Epithelial cell of alveolus of lung (primary cell): ENCODE data around the genes MGAT1 and TRIM41.

DNA sequence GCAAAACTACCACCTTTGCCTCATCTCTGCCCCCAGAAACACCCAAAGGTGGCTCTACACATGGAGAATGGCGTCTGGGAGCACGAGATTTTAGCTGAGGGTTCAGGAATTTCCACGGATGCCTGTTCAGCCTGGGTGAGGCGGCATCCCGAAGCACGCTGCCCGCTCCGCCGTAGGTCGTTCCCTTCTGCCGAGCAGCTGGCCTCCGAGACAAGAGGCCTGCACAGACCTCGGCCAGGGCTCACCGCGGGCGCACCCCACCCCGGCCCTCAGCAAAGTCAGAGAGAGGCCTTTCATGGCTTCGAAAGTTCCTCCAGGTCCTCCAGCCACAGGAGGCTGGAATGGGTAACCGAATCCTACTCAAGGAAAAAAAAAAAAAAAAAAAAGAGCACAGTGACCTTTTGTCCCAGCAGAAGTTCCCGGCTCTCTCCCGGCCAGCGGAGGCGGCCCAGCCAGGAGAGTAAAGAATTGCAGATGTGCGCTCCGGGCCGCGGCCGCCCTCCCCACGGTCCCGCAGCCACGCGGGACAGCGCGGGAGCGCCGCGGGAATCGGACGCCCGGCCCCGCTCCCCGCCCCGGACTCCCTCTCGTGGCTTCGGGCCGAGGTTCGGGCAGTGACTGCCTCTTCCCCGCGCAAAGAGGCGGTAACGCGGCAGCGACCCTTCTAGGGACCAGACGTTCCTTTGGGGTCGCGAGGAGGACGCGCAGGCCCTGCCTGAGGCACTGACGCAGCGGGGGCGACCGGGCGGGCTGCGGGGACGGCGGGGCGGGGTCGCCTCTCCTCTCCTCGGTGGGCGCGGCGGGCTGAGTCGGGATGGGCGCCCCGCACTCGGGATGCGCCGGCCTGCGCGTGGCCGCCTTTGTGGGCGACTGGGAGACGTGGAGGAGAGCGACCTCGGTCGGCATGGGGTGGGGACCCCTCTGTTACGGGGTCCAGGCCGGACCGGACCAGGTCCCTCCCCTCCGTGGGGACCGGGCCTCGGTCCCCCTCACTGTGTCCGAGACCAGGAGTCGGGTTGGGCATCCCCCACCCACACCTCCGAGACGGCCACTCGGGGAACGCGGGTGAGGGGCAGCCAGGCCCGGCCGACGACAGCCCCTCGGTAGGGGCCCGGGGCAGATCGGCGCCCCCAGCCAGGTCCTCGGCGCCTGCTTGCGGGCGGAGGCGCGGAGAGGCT lies 773 bp downstream of the GFPT2 start:
- RAMPAGE, long total RNA: no peak
- RRBS: 1% methylated on average over 40 of the region's 112 CpGs

GRCh38 chr5:180441401-180441924 lies 52.7 kb upstream of the CNOT6 start:
- RAMPAGE, long total RNA: no peak
- RRBS: no CpG with 5 or more reads among the region's 15 CpGs

DNA sequence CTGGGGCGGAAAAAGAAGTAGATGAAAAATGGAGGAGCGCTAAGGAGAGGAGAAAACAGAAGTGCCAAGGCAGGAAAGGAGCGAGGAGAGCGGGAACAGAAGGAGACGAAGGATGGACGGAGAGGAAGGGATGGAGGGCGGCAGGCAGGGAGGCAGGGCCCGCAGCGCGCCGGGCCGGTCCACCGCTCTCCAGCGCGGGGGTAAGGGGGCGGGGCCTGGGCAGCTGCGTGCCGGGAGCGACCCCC lies 215 bp upstream of the CNOT6 start:
- RAMPAGE, long total RNA: no peak
- RRBS: 2% methylated on average over 8 of the region's 19 CpGs

DNA sequence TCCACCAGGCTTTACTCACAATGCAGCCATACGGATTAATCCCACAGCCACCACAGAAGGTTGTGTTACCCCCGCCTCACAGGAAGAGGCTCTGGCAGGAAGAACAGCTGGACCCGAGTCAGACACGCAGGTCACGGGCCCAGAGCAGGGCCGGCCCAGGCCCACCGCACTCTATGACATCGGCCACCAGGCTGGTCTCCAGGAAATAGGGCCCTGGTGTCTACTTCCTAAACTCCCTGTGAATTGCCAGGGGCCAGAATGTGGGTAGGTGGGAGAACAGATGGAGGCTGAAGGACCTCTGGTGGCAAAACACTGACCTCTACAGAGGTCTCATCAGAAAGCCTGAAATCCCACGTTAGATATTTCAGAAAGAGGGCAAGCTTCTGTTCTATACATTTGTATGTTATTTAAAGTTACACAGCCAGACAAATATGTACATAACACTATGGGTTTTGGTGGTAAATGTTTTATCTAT lies 15.5 kb downstream of the MGAT1 start:
- RAMPAGE, long total RNA: no peak
- RRBS: no CpG with 5 or more reads among the region's 9 CpGs

DNA sequence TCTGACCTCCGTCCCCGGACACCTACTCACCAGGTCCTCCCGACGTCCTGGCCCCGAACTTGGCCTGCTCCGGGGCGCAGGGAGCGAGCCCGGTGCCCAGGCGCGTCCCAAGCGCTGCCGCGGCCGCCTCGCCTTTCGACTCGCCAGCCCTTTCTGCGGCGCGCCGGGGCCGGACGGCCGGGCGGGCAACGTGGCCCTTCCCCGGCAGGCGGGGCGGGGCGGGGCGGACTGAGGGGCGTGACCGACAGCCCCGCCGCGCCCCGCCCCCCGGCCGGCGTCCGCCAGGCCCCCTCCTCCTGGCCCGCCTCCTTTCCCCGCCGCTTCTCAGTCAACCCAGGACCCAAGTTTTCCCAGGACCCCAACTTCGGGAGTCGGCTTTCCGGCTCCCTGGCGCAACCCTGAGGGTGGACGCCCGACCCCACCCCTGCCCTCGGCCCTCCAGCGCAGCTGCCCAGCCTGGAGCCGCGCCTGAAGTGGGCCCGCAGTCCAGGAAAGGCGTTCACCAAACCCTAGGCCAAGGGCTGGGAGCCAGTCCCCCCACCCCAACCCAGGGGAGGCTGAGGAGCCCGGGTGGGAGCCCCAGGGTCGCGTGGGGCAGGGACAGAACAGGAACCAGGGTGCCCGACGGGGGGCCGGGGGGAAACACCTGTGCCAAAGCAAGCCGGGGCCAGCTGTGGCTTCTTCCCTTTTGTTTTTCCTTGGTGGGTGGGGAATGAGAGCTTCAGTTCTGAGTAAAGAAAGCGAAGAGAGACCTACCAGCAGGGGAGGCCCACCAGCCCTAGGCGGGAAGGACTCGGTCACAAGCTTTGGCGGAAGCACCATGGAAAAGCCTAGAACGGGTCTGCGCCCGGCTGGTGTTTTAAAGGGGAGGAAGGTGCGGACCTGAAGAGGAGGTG lies at the start of gene MGAT1:
Gene MGAT1, minus strand, starts transcription at position 157 of the 896 bp plus-strand sequence.
- RAMPAGE, long total RNA: no peak
- RRBS: 4% methylated on average over 37 of the region's 72 CpGs

DNA sequence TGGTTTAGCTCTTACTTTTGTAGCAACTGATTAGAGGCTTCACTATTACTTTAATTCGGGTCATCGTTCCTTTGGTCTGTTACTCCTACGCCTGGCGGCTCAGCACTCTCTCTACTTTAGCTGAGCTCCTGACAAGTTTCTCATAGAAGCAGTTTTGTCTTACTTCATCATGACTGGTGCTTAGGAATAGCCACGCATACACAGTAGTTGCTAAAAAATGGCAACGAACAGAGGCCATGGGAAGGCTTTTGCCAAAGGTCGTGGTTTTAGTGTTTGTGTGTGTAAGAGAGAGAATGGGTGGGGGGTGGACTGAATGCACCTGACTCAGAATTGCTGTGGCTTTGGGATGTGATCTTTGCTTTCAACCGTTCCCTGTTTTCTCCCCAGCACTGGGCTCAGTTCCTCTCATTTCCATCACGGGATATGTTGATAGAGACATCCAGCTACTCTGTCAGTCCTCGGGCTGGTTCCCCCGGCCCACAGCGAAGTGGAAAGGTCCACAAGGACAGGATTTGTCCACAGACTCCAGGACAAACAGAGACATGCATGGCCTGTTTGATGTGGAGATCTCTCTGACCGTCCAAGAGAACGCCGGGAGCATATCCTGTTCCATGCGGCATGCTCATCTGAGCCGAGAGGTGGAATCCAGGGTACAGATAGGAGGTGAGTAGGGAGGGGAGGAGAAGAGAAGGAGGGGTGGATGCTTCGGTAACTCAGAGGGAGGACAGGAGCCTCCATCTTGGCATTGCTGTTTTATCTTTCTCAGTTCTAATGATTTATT lies 12.2 kb downstream of the BTNL8 start:
- RAMPAGE, long total RNA: no peak
- RRBS: no CpG with 5 or more reads among the region's 18 CpGs

- RAMPAGE, long total RNA: no peak
- RRBS: no CpG with 5 or more reads among the region's 2 CpGs
Observed at GRCh38 chr5:181044519-181044719, 4.4 kb downstream of the BTNL9 start.

DNA sequence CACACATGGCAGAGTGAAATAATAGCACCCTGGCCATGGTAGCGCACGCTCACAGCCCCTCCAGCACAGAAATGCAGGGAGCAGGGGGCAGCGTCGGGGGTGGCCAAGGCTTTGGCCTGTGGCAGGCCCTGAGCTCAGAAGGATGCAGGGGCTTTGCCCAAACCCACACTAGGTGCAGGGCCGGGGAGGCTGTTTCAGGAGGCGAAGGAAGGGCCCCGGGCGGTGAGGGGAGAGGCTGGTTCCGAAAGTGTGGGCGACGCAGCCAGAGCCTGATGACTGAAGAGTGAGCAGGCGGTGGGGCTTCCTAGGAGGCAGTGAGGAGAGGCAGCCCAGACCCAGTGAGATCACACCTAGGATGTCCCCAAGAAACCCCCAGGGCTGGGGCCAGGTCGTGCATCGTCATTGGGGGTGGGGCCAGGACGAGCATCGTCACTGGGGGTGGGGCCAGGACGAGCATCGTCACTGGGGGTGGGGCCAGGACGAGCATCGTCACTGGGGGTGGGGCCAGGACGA lies 13.0 kb downstream of the OR2V2 start:
- RAMPAGE, long total RNA: no peak
- RRBS: no CpG with 5 or more reads among the region's 21 CpGs

DNA sequence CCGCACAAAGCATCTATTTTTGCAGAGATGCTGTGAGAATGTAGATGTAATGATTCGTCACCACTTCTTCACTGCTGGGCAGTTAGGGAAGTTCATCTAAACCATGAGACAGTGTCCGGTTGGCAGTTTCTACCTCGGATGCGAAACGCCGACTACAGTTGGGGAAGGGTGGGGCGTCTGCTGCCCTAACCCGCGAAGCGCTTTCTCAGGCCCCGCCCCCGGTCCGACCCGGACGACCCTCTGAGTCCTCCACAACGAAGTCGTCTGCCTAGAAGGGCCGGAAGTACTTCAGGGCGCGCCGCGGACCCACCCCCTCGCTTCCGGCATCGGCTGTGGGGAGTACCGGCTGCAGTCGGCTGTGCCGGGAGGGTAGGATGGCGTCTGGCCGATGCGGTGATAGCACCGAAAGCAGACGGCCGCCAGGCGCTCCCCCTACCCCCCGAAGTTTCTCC lies at the start of gene TRIM41:
Gene TRIM41, plus strand, starts transcription at position 317 of the 452 bp plus-strand sequence.
- RAMPAGE, long total RNA: no peak
- RRBS: 1% methylated on average over 11 of the region's 37 CpGs

DNA sequence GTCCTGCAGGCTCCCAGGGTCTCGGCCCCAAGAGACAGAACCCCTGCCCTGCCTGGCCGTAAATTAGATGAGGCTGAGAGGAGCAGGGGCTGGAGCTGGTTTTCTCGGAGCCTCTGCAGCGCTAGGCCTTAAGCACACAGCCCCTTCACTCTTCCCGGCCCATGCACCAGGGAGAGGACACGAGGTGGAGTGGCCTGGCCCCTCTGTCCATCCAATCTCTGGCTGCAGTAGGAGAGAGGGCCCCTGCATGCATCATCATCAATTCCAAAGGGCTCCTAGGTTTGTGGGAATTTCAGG lies 4.5 kb upstream of the TRIM52 start:
- RAMPAGE, long total RNA: no peak
- RRBS: no CpG with 5 or more reads among the region's 6 CpGs

DNA sequence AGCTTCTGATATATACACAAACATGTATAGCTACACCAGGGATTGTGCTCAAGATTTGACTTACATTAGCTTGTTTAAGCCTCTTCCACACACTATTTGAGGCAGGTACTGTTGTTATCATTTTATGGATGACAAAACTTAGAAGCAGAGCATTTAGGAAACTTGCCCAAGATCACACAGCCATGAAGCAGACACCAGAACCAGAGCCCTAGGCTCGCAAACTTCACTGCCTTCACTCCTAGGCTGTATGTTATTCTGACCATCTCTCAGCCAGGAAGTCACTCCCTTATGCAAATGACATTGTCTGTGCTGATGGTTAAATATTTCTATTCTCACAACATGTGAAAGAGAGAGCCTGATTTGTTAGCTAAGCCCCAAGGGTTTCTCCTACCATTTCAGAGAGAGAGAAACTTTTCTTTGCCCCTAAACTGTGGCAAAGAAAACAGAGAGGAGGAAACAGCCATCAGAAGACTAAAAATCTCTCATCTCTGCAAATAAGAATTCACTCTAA lies 26.4 kb upstream of the TRIM52 start:
- RAMPAGE, long total RNA: no peak
- RRBS: no CpG with 5 or more reads among the region's 1 CpG